ENCODE measurements around a stretch of chr15.

DNA sequence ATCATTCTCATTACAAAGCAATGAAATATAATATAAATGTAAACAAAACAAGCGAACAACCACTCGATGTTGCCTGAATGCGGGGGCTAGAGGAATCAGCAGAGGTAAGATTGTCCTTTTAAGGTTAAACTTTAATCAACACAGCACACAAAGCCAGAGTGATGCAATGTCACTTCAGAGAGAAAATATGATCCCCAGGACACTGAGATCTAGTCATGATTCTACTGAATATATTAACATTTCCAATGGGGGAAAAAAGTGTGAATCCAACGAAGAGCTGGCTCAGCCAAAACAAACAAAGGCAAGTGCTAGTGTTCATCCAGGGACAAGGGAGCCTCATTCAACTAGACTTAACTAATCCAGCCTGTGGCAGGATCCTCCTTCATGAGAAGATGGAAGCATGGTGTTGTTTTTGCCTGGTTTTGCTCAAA lies 35.7 kb downstream of the SCG5 start:
- PRO-cap, result no peak
- RAMPAGE, long total RNA, 3 experiments, result no peak in any of the 3 experiments

- PRO-cap, result no peak
- RAMPAGE, long total RNA, 3 experiments, result no peak in any of the 3 experiments
These were observed 101.1 kb downstream of the GREM1 start for GRCh38 chr15:32818493-32819766.

DNA sequence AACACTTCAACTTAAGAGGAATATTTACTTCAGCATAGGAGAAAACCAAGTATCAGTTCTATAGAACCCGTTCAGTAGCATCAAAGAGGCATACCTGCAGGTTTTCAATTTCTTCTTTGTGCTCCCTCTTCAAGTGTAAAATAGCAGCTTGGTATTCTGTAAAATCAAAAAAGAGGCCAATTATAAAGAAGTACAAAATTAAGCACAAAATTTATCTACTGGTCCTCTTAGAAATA lies 186.7 kb downstream of the FMN1 start:
- PRO-cap, result no peak
- RAMPAGE, long total RNA, 3 experiments, result no peak in any of the 3 experiments

- PRO-cap, result no peak
- RAMPAGE, long total RNA, 3 experiments, result start-site peak on the minus strand in 1 of 3 experiments, at chr15:33088846-33088913 at its widest, 35 reads per replicate
These were observed 105.7 kb downstream of the FMN1 start for GRCh38 chr15:33088575-33089448.

GRCh38 chr15:33154951-33155249 lies 39.6 kb downstream of the FMN1 start:
- PRO-cap, result no peak
- RAMPAGE, long total RNA, 3 experiments, result no peak in any of the 3 experiments

- PRO-cap, result no peak
- RAMPAGE, long total RNA, 3 experiments, result no peak in any of the 3 experiments
These were observed 884 bp downstream of the RYR3 start for GRCh38 chr15:33311587-33312115.

DNA sequence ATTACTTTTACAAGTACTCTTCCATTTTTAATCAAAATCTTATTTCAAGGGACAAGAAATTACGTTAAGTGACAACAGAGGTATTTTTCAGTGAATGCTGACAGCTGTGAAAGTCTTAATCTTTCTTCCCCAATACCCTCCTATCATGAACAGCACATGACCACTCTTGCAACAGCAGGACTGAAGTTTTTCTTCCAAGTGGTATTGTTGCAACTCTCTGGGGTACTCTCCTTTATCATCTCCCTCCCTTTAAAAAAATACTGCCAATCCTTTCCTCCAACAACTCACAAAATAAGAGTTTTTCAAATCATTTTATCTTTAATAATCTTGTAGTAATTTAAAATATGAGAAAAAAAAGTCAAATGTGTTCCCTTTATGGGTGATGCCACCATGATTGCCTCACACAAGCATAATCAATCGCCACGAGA lies 1.5 kb downstream of the NOP10 start:
- PRO-cap, result no peak
- RAMPAGE, long total RNA, 3 experiments, result no peak in any of the 3 experiments

GRCh38 chr15:34647776-34648635 lies 64.6 kb upstream of the GOLGA8B start:
- PRO-cap, result no peak
- RAMPAGE, long total RNA, 3 experiments, result no peak in any of the 3 experiments

GRCh38 chr15:34789578-34790669 lies 5.4 kb downstream of the ACTC1 start:
- PRO-cap, result no peak
- RAMPAGE, long total RNA, 3 experiments, result no peak in any of the 3 experiments

DNA sequence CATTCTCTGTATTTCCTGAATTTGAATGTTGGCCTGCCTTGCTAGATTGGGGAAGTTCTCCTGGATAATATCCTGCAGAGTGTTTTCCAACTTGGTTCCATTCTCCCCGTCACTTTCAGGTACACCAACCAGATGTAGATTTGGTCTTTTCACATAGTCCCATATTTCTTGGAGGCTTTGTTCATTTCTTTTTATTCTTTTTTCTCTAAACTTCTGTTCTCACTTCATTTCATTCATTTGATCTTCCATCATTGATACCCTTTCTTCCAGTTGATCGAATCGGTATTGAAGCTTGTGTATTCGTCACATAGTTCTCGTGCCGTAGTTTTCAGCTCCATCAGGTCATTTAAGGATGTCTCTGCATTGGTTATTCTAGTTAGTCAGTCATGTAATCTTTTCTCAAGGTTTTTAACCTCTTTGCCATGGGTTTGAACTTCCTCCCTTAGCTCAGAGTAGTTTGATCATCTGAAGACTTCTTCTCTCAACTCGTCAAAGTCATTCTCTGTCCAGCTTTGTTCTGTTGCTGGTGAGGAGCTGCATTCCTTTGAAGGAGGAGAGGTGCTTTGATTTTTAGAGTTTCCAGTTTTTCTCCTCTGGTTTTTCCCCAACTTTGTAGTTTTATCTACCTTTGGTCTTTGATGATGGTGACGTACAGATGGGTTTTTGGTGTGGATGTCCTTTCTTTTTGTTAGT lies 190.0 kb downstream of the DPH6 start:
- PRO-cap, result no peak
- RAMPAGE, long total RNA, 3 experiments, result no peak in any of the 3 experiments

DNA sequence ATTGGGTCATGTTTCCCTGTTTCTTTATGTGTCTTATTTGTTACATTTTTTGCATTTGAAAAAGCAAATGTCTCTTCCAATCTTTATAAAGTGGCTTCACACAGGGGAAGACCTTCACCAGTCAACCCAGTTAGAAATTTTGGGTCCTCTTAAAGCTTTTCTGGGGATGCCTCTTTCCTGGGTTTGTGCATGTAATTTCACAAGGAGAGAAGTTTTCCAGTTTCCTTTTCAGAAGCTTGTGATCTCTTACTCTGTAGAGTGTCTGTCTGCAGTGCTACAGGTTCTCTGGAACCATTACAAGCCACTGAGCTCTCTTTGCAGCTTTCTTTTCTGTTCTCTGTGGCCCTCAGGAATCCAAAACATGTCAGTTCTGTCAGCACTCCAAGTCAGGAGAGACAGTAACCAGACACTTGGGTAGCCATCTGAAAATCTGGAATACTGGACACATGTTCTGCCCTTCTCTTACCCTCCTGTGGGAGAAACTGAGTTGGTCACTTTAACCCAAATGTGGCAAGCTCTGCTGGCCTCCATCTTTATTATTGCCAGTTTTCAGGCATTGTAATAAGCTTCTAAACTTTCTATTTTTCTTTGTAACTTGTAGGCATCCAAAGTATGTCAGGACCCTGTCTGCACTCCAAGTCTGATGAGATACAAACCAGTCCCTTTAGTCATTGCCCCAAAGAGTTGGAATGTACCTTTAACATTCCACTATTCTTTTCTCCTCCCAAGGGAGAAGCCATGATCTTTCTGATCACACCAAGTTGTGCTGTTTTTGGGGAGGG lies 183.8 kb downstream of the DPH6 start:
- PRO-cap, result no peak
- RAMPAGE, long total RNA, 3 experiments, result start-site peak on the minus strand in 1 of 3 experiments, centred at position 405 of the sequence, 8 reads per replicate

DNA sequence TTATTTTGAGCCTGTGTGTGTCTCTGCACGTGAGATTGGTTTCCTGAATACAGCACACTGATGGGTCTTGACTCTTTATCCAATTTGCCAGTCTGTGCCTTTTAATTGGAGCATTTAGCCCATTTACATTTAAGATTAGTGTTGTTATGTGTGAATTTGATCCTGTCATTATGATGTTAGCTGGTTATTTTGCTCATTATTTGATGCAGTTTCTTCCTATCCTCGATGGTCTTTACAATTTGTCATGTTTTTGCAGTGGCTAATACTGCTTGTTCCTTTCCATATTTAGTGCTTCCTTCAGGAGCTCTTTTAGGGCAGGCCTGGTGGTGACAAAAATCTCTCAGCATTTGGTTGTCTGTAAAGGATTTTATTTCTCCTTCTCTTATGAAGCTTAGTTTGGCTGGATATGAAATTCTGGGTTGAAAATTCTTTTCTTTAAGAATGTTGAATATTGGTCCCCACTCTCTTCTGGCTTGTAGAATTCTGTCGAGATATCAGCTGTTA lies 156.2 kb downstream of the DPH6 start:
- PRO-cap, result no peak
- RAMPAGE, long total RNA, 3 experiments, result no peak in any of the 3 experiments

- PRO-cap, result unidirectional peak, minus-strand start at chr15:35690874
- RAMPAGE, long total RNA, 3 experiments, result no peak in any of the 3 experiments
These were observed 144.7 kb upstream of the DPH6 start for GRCh38 chr15:35690414-35691225.

DNA sequence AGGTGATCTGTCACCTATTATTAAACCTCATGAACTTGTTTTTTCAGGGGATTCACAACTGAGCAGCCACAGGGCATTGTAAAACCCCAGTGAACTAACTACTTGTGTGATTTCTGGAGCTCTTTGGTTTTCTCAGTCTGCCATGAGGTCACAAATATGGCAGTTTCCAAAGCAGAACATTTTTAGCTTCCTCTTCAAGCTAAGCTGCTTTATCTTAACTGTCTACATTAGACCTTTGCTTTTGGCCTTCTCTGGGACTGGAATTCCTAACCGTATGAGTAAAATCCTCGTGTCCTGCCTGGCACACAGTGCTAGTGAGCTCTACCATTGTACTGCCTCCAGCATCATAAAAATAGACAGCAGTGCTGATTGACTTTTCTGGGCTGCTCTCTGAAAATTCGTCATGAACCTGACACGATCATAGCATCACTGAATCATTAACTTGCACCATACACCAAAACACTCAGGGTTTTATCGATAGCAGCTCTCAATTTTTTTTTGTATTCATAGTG lies 22.1 kb downstream of the CDIN1 start:
- PRO-cap, result no peak
- RAMPAGE, long total RNA, 3 experiments, result no peak in any of the 3 experiments

DNA sequence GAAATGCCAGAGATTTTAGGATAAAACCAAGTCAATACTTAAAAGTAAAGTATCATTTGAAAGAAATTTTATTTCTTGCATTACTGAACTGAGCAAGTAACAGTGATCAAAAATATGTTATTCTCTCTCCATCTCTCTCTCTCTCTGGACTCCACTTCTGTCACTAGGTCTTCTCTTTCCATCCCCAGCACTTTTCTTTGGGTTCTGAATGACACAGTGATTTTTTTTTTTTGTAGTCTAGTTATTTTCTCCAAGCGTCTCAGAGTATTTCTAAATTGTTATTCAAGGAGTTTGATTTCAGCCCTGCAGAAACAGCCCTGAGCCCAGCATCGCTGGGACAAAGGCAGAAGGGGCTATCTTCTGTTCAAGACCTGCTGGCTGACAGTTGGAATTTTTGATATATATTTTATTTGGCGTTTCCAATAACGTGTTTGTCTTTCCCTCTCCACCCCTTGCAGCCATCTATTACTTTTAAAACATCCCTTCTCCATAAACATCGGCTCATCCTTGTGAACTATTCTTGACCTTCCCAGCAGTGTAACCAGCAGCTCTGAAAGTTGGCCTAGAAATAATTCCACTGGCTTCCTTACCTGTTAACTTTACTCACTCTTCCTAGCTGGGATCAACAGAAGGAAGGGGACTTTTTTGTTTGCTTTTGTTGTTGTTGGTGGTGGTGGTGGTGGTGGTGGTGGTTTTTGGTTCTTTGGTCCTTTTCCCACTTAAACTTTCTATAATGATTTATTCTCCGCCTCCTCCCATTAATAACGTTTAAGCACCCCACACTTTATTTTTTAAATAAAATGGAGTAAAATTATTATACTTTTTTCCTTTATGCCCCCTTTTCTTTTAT lies 5.5 kb upstream of the MEIS2 start:
- PRO-cap, result no peak
- RAMPAGE, long total RNA, 3 experiments, result no peak in any of the 3 experiments

GRCh38 chr15:38041540-38042009 lies 107.1 kb downstream of the TMCO5A start:
- PRO-cap, result no peak
- RAMPAGE, long total RNA, 3 experiments, result no peak in any of the 3 experiments

DNA sequence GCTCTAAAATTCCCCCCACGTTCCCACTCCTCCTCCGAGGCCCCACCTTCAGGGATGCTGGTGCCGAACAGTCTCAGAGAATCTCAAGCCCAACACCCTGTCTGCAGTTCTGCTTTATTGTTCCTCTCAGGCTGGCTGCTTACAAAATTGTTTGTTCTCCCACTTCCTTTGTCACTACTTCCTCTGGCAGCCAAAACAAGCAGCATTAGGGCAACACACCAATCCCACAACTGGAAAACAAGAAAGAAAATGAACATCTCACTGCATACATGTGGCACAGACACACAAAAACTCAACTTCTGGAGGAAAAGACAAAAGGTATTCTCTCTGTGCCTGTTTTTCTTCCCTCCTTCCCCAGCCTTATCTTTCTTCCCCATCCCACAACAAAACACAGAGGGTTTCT lies 108.3 kb downstream of the TMCO5A start:
- PRO-cap, result no peak
- RAMPAGE, long total RNA, 3 experiments, result no peak in any of the 3 experiments

DNA sequence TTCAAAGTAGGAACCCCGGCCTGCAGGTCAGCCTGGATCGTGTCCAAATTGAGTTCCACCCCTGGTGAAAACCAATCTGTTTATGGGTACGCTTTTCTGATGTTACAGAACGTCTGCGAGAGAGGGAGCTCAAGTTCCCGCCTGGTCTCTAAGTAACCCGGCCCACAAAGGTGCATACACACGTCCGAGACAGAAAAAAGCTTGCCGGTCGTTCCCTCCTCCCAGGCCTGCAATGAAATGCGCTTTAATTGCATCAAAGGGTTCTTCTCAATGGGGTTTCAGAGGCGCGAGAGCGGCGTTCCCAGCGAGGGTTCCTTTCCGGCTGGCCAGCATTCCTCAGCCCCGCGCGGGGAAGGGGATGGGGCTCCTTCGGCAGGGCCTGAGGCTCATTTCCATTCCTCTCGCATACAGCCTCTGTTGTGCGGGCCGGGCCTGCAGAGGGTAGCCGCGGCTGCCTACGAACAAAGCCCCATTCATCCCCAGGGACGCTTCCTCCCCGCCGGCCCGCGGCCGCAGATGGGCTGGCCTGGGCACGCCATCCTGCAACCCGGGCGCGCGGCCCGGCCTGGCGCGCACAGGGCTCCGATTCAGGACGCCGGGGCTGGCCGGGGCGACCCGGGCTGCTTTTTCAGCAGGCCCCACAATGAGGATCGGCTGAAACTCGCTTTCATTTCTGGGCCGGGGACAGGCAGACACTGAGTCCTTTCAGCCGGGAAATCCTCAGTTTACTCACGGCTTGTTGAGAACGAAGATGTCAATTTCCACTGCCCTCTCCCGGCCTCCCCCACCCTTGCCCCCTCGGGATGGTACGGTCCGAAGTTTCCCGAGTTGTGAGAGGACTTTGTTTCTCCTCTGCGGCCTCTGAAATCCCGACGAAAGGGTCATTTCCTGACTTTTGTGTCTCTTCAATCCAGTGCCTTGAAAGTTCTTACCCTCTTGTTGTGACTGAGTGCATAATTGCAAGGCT lies 138.4 kb downstream of the TMCO5A start:
- PRO-cap, result bidirectional peak, plus-strand start at position 670 of the sequence, minus-strand start at position 567 of the sequence
- RAMPAGE, long total RNA, 3 experiments, result no peak in any of the 3 experiments

GRCh38 chr15:38074102-38074354 lies 139.6 kb downstream of the TMCO5A start:
- PRO-cap, result no peak
- RAMPAGE, long total RNA, 3 experiments, result no peak in any of the 3 experiments

DNA sequence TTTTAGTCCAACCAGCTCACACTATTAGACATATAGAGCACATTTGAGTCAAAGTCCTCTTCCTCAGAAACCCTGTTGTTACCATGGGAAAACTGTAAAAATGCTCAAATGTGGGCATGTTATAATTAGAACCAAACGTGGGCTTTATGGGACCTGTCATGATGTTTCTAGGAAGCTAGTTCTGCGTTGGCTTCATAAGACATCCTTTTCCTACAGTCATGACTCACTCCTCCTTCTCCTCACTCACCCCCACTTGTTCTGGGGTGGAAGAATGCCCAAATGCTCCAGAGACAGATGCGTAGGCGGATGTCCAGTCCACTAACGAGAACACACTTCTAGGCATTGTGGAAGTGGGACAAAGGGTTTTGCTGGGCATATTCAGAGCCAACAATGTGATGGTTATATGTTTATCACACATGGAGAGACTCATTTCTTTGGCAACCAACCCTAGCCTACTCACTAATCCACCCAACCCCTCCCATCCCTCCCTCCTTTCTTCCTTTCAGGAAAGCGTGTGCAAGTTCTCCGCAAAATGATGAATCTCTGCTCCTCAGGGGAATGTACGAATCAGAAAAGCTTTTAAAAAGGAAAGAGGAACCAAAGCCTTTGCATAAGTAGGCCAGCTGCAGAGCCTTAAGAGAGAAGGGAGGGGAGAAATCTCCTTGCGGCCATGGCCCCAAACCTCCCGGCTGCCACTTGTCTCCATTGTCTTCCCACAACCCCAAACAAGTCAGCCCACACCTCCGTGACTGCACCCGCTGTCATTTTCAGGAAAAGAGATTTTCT lies 123.0 kb upstream of the SPRED1 start:
- PRO-cap, result no peak
- RAMPAGE, long total RNA, 3 experiments, result no peak in any of the 3 experiments